ENCODE data around the genes DPF3, PAPLN, PNMA1, ZNF410 and SYNDIG1L.

DNA sequence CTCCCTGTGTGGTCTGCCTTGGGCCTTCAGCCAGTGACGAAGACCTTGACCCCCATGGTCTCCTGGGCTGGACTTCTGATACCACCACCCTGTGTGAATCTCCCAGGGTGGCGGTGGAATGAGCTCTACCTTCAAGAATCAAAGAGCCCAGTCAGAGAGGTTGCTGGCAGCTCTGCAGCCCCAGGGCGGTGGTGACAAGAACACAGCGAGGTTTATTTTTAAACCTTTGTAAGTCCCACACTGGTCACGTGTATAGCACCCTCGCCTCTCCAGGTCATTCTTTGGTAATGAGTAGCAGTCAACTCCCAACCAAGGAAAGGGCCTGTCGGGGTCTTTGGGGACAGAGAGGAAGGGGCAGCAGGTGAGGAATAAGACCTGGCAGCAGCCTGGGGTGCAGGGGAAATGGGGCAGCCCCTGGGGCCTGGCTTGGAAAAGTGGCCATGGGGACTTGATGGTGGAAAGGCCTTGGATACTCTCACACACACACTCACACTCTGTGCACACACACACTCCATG, 178.7 kb downstream of the DPF3 start:
- RRBS = no CpG with 5 or more reads among the region's 7 CpGs

GRCh38 chr14:72790986-72791748, 102.7 kb downstream of the DPF3 start:
- RRBS = no CpG with 5 or more reads among the region's 12 CpGs

DNA sequence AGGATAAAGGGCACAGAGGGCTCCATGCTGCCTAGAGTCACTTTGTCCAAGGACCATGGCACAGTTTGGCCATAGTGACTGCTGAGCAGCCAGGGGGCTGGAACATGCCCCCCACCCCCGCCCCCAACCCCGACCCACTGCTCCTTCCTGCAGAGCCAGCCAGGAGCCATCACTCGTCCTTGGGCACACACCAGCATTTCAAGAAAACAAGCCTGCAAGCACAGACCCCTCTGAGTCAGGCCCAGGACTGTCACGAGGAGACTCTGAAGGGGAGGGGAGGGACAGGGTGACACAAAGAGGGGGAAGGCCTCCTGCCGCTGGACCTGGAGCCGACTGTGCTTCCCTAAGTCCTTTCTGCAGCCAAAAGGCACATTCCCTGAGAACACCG, 101.9 kb downstream of the DPF3 start:
- RRBS = no CpG with 5 or more reads among the region's 7 CpGs

DNA sequence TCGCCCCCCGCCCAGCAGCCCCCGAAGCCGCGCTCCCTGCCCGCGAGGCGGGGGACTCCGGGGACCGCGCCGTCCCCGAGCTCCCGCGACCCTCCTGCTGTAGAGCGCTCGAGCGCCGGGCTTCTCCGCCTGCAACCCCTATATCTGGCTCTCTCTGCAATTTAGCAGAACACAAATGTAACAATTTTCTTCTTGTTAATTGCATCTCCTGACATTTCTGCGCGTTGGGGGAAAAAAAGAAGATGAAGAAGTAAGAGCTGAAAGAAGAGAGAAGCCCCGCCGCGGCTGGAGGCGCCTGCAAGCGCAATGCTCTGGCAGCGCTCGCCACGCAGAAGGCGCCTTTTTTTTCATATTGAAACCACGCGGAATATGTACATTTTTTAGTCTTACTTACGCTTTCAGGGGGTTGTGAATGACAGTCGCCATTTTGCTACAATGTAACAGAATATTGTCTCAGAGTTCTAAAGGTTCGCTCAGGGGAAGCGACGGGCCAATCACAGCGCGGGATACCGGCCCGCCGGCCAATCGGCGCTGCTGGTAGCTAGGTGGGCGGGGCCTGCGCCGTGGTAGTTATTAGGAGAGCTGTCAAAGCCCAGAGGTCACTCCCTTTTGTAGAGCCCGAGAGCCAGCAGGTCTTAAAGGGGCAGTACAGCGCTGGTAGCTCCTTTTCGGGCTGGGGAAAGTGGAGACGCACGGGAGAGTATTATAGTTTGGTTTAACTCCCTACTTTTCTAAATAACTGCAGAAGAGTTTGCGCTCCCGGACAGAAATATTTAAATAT, at the start of gene DPF3:
DPF3 (minus strand) TSS at position 439 of the 781 bp plus-strand sequence.
- RRBS = 2% methylated on average over 11 of the region's 55 CpGs

GRCh38 chr14:72927037-72927376, 743 bp downstream of the DCAF4 start:
- RRBS = no CpG with 5 or more reads among the region's 14 CpGs

GRCh38 chr14:73059407-73059685, 1.0 kb downstream of the RBM25 start:
- RRBS = no CpG with 5 or more reads among the region's 6 CpGs

GRCh38 chr14:73168261-73168728, 32.0 kb downstream of the PSEN1 start:
- RRBS = no CpG with 5 or more reads among the region's 10 CpGs

DNA sequence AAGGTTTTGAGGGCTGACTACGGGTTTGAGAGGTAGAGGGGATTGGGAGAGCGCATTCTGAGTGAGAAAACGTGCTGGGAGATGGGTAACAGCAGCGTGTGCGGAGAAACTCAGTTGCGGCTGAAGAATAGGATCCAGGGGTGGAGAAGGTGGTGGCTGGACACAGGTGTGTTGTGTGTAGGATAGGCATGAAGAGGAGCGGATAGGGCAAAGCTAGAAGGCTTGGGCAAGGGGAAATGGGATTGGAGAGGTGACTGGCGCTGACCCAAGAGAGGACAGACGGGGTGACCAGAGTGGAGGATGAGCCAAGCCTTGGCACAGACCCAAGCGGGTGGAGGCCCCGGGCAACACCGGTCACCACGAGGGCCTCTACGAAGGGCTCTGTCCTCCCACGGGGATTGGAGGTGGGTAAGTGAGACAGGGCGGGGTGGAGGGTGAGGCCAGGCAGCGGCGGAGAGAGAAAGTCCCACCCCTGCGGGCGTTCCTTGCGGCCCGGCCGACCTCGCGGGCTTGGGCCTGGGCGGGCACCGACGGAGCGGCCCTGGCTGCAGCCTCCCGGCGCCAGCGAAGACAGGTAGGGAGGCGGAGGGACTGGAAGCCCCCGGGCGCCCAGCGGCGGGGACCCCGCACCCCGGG, at the start of gene PAPLN:
PAPLN (plus strand) TSS at position 488 of the 636 bp plus-strand sequence.
- RRBS = 94% methylated on average over 14 of the region's 39 CpGs

DNA sequence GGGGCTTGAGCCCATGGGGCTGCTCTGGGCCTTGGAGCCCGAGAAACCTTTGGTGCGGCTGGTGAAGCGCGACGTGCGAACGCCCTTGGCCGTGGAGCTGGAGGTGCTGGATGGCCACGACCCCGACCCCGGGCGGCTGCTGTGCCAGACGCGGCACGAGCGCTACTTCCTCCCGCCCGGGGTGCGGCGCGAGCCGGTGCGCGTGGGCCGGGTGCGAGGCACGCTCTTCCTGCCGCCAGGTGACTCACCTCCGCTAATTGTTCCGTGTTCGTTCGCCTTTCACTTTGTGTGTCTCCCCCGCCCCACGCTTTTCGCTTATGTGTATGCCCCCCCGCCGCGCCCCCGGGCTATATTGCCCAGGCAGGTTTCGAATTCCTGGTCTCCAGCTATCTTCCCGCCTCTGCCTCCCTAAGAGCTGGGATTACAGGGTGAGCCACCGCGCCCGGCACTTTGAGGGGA, 661 bp downstream of the ACOT2 start:
- RRBS = 1% methylated on average over 14 of the region's 44 CpGs

DNA sequence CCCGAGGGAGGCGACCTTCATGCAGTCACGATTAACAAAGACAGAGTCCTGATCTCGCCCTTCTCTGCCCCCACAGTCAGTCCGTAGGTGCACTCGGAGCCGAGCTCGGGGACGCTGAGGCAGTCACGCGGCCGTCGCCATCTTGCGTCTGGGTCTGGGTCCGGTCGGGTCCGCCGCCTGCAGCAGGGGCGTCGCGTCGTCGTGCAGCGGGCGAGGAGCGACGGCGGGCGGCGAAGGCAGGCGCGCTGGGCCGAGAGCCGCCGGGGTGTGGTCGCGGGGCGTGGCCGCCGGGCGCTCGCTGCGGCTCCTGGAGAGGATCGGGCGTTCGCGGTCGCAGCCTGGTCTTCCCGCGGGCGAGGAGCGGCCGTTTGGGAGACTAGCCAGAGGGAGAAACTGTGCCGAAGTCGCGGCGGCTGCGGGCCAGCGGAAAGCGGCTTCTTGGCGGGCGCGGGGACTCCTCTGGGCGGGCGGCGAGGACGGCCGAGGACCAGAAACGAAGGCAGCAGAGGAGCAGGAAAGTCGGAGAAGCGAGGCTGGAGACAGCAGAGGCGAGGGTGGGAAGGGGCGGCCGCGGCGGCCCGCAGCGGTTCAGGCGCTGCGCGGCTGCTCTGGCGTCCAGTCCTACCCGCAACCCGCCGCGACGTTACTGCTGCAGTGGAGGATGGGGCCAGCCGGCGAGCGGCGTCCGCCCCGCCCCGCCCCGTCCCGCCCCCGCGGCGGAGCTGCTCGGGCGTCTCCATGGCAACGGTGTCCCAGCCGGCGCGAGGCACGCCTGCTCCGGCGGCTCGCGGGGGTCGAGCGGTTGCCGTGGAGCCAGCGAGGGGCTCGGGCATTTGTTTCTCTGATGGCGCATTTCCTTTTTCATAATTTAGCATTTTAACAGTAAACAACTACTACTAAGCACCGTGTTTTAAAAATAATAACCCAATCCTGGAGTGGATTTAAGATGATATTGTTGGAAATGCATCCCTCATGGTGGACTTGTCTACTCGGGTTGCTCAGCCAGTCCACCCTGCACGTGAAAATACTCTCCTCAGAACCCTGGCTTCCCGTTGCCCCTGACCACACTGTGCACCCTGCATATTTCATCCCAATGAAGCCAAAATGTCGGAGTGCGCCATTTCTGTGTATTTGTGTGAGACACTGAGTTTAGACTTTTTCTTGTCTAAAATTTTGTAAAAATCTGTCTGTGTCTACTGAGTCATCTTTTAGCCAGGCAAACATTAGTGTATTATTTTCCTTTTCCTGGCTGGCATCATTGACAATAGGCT, at the start of gene PNMA1:
PNMA1 (minus strand) TSS at position 651 of the 1,271 bp plus-strand sequence.
- RRBS = under 1% methylated on average over 27 of the region's 122 CpGs

DNA sequence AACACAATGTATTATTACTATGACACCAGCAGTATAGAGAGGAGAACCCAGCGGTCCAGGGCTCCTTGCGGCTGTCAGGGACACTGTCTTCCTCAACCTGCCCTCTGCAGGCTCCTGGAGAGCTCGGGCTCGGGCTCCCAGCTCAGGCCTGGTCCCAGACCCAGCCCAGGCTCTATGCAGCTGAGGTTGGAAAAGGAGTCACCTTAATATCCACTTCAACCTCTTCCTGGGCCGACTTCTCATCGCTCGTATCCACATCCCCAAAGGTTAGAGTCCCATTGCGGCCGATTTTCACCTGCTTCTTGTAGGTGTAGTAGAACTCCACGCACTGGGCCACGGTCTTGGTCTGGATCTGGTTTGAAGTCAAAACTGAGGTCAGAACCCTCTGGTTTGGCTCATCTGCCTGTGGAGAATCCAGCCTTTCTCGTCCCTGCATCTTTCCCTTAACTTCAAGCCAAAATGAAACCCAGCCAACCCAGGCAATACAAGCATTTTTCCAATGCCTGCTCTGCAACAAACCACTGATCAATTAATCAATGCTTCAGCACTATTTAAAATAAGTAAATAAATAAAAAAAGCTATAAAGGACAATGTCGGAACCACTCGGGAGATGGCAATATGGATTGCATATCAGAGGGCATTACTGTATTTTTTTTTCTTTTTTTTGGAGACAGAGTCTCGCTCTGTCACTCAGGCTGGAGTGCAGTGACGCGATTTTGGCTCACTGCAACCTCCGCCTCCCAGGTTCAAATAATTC, 8.5 kb upstream of the PNMA1 start:
- RRBS = no CpG with 5 or more reads among the region's 18 CpGs

GRCh38 chr14:73725145-73725386, 10.9 kb upstream of the PNMA1 start:
- RRBS = no CpG with 5 or more reads among the region's 1 CpG

- RRBS = no CpG with 5 or more reads among the region's 24 CpGs
Observed at GRCh38 chr14:73739173-73739994, 20.7 kb downstream of the MIDEAS start.

DNA sequence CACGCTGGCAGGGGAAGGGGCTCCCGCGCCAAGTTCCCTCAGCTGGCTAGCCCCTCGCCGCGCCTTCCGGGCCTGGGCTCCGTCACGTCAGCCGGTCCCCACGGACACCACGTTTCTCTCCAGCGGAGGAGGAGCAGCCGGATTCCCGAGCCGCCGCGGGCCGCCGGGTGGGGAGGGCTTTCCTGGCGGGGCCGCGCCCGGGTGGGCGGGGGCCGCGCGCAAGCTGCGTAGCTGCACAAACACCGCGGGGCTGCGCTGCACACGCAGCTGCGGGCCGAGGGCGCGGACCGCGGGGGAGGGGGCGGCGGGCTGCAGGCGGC, 904 bp downstream of the MIDEAS start:
- RRBS = 3% methylated on average over 5 of the region's 42 CpGs

GRCh38 chr14:73800886-73801266, 40.8 kb upstream of the MIDEAS start:
- RRBS = no CpG with 5 or more reads among the region's 5 CpGs

GRCh38 chr14:73850953-73851378, 665 bp upstream of the PTGR2 start:
- RRBS = no CpG with 5 or more reads among the region's 5 CpGs

DNA sequence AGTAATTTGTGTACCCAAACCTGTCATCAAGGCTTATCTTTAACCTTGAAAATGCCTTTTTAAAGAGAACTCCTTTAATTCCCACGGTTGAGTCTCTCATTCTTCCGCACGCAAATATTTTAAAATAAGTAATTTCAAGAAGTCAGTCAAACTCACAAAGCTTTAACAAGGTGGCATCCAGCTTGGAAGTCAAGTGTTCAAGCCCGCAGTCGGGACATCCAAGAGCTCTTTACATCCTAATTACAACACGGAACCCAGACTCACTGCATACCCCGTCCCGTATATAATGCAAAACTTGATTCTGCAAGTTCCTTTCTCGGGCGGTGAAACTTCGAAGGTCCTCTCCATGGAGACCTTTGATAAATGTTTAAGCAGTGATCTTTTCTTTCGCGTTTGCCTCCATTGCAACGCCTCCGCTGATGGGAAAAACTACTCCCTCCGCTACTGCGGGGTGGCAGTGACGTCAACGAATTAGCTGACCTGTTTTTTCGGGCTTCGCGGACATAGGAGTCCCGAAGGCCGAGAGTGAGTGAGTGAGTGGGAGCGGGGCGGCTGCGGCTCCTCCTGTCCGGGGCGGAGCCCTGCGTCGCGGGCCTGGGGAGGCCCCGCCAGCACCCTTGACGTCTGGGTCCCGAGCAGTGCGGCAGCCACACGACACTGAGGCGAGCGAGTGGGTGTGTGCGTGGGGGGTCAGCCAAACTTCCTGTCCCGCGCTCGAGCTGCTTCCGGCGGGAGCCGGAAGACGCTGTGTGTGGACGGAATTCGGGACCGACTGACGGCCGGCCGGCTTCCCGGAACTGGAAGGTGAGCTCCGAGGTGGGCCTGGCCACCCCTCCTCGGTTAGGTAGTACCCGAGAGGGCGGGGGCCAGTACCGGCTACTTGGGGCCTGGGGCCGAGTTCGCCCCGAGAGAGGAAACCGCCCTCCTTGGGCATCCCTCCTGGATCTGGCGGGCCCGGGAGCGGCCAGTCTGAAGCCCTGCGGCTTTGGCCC, at the start of gene ZNF410:
ZNF410 (plus strand) TSS at position 748 of the 992 bp plus-strand sequence.
- RRBS = 1% methylated on average over 17 of the region's 67 CpGs

DNA sequence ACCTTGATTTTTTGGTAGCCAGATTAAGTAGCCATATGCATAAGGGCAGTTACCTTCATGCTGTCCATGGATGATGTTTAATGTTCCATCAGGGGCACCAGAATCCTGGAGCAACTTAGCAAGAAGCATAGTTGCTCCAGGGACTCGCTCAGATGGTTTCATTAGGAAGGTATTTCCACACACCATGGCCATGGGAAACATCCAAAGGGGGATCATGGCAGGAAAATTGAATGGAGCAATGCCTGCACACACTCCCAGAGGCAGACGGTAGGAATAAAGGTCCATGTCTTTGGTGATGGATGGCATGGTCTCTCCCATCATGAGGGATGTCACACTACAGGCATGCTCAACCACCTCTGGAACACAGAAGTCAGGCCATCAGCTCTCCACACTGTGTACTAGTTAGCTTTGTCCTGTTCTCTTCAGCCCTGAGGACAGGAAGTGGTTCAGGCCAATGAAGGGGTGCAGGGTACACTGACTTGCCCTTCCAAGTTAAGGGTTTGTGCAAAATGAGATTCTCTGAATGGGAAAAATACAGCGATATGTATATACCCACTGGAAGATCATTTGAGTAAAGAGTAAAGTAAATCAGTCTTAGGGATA, 13.0 kb downstream of the ALDH6A1 start:
- RRBS = no CpG with 5 or more reads among the region's 3 CpGs

- RRBS = 19% methylated on average over 20 of the region's 67 CpGs
Observed at GRCh38 chr14:74425930-74426368, at the start of gene SYNDIG1L. TSS of gene SYNDIG1L (minus strand) at chr14:74426210.

DNA sequence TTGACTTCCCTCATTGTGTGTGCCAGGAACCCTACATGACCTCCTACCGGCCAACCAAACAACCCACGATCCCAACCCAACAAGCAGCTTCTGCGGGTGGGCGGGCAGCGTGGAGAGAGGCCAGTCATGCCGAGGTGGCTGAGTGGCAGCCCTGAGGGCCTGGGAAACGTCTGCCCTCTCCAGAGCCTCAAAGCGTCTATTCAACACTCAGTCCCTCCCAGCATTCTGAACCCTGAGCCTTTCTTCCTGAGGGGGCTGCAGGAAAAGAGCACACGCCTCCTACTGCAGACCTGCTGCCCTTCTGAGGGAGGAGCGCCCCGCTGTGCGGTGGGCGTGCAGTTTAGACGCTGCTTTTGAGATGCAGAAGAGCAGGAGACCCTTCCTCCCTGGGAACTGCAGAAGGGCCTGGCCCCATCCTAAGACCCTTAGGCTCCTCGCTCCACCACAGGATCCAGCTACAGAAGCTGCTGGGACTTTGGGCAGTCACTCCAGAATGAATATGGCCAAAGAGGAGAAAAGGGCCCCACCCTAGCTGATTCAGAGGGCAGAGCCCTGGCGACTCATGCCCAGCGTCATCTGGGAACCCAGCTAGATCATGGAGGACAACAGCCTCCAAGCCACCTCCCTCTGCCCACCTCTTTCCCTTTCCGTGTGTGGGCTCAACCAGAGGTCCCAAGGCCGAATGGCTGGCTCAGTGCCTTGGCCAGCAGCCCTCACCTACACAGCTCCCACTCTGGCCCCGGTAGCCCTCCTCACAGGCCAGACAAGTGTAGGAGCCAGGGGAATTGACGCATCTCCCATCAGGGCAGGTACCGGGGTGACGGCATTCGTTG, 17.2 kb downstream of the ISCA2 start:
- RRBS = 92% methylated on average over 3 of the region's 24 CpGs

Data from HTR-8/SVneo (cell line).